Diencephalon (tissue), 2 donors: ENCODE measurements around the gene ZNF10.

DNA sequence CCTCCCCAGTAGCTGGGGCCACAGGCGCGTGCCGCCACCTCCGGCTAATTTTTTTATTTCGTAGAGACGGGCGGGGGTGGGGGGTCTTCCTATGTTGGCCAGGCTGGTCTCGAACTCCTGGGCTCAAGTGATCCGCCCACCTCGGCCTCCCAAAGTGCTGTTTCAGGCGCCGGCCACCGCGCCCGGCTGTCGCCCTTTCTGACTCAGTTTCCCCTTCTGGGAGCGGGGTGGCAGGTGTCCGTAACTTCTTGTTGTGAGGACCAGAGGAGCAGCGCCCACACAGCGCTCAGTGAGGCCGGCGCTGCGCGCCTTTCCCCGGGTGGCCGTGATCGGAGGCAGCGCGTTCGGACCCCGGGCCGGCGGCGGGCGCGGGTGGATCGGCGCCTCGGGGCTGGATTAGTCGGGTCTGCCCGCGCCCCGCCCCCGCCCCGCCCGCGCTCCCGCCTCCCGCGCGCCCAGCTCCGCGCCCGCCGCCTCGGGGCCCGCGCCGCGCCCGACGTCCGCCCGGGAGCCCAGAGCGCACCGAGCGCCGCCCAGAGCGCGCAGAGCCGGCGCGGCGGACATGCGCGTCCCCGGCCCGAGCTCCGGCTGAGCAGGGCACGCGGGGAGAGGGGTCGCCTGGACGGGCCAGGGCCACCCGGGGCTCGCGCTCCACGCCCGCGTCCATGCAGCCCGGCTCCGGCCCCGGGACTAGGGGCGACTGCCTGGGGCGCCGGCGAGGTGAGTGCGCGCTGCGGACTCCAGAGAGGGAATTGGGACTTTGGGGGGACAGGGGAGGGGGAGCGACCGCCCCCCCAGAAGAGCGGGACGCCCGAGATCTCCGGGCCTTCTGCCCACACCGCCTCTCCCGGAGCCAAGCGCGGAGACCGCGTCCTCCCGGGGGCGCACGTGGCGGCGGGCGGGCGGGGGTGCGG is 50.6 kb downstream of the LRCOL1 start:
- RAMPAGE, long total RNA = no peak

GRCh38 chr12:132597723-132598178 is 12.6 kb downstream of the LRCOL1 start:
- RAMPAGE, long total RNA = no peak

DNA sequence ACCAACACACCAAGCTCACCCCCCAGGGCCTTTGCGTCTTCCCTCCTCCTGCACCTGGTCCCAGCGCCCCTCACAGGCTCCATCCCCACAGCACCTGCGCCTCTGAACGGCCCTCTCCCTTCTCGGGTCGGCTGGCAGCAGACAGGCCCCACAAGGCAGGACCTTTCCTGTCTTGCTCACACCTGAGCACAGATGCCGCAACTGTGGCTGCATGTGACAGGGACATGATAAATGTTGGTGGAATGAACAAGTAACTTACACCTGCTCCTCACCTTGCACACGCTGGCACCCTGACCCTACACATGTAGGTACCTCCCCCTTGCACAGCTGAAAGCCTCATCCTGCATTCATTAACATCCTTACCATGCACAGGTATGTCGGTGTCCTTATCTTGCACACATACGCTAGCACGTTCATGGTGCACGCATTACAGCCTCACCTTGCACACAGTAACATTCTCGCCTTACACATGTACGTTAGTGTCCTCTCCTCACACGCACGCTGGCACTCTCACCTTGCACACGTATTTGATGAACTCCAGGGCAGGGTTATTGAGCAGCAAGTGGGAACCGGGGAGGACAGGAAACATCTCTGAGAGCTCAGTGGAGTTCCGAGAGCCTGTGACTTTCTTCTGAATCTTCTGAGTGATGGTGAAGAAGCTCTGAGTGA is 13.4 kb downstream of the P2RX2 start:
- RAMPAGE, long total RNA = no peak

DNA sequence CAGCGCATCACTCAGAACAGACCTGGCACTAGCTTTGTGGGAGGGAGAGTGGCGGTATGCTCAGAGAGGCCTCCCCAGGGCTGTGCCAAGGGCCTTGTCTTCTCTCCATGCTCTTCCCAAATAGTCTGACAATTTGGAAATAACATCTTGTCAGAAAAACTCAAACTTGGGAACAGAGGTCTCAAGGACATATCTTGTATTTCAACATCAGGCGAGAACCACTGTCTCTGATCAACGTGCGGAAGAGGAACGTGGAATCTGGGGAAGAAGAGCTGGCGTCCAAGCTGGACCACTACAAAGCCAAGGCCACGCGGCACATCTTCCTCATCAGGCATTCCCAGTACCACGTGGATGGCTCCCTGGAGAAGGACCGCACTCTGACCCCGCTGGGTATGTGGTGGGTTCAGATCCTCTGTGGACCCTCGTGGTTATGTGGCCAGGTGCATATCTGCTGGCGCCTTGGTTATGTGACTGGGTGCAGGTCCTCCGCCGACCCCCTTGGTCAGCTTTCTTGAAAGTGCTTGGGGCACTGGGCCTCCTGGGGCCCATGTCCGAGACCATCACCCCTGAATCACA is 4.1 kb downstream of the PGAM5 start:
- RAMPAGE, long total RNA = no peak

- RAMPAGE, long total RNA = no peak
These were observed 23.8 kb downstream of the PGAM5 start for GRCh38 chr12:132734373-132734937.

DNA sequence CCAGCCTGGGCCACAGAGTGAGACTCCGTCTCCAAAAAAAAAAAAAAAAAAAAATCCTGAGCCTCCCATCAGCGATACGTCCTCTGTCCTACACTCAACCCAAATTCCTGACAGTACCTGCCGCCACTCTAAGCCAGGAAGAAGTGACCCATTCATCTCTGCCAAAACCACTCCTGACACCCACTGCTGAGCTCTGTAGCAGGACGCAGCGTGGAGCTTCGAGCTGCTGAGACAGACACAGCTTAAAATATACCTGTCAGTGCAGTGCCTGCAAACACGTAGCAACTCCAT is 5.9 kb upstream of the ANKLE2 start:
- RAMPAGE, long total RNA = no peak

DNA sequence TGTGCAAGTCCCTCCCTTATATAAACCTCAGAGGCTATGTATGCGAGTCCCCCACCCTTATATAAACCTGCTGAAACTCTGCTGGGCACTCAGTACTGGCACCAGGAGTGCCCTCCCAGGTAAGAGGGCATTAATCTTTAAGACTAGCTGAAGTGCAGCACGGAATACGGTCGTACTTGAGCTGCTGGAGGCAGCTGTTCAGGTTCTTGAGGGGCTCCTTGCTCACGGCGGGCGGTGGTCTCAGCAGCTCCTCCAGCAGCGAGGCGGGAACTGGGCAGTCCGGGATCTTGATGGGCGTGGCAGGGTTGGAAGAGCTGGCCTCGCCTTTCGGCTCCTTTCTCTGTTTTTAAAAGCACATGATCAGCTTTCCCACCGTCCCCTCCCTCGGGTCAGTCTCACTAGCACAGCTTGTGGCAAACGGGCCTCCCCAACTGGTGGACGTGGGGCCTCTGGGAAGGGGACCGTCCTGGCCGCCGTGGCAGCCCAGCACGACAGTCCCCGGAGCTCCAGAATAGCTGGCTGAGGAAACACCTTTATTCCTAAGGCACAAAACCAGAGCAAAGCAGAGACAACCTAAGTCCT is 12.4 kb upstream of the ANKLE2 start:
- RAMPAGE, long total RNA = no peak

DNA sequence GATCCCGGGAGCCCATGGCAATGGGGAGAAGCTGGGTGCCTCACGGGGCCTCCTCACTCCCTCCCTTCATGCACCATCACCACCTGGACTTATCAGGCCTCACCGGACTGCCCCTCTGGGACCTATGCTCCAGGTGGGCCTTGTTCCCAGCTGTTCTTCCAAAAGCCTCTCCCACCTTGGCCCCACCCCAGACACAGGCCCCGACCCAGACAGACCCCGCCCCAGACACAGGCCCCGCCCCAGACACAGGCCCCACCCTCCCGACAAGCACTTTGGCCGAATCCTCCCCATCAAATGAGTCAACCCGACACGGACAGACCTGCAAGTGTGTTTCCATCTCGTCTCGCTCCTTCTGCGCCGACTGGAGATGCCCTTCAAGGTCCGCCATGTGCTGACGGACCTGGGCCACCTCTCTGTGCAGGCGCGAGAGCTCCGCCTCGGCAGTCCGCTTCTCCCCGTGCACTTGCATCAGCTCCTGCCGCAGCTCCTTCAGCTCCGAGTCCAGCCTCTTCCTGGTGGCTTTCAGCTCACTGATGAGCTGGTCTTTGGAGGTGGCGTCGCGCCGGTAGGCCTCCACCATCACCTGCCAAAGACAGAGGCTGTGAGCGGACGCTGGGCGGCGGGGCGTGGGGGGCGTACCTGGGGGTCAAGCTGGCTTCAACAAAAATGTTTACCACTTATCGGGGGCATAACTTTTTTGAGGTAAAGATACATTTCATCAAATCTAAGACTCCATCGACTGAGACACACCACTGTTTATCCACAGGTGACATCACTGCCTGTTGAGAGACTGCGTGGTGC is 27.3 kb upstream of the ANKLE2 start:
- RAMPAGE, long total RNA = no peak

- RAMPAGE, long total RNA = no peak
These were observed 4.0 kb upstream of the GOLGA3 start for GRCh38 chr12:132832746-132832947.

GRCh38 chr12:132955345-132955682 is 792 bp downstream of the ZNF605 start:
- RAMPAGE, long total RNA = no peak

GRCh38 chr12:133130136-133131229 is at the start of gene ZNF10:
Gene ZNF10, plus strand, starts transcription at chr12:133130627.
- RAMPAGE, long total RNA = no peak